Endothelial cell of umbilical vein (primary cell): ENCODE results near the gene NTSR2.

DNA sequence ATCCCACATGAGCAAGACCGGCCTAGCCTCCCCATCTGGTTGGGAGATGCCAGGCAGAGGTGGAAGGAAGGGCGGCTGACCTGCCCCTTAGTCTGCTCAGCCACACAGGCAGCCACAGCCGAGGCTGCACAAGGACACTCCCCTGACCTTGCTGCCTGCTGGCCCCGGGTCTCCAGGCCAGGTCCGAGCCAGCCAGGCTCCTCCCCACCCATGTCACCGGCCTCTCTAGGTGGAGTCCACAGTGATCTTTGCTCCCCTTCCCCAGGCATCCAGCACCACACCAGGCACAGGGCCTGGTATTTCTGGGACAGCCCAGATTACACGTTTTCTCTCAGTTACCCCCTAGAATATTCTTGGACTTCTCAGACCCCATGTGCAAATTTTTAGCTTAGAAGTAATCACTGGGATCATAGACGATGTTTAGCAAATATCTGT, 47.1 kb downstream of the ODC1 start:
- PRO-cap, result no peak
CAGE:
- cytosol, long polyA minus RNA, result no peak
- cytosol, long polyA plus RNA, result no peak
- long polyA plus RNA, result no peak
- nucleus, long polyA minus RNA, result no peak
- nucleus, long polyA plus RNA, result no peak

- PRO-cap, result no peak
CAGE:
- cytosol, long polyA minus RNA, result no peak
- cytosol, long polyA plus RNA, result no peak
- long polyA plus RNA, result no peak
- nucleus, long polyA minus RNA, result no peak
- nucleus, long polyA plus RNA, result no peak
These were observed 40.8 kb downstream of the ODC1 start for GRCh38 chr2:10407154-10407831.

- PRO-cap, result no peak
CAGE:
- cytosol, long polyA minus RNA, result start-site peak on the minus strand at chr2:10440587-10440600, 14 reads; start-site peak on the minus strand at chr2:10440664-10440671, 21 reads
- cytosol, long polyA plus RNA, result start-site peak on the minus strand at chr2:10440417-10440821, 1,731 and 1,706 reads in 2 replicates
- long polyA plus RNA, result no peak
- nucleus, long polyA minus RNA, result no peak
- nucleus, long polyA plus RNA, result start-site peak on the minus strand at chr2:10440415-10440778, 529 and 452 reads in 2 replicates
These were observed 7.8 kb downstream of the ODC1 start for GRCh38 chr2:10439899-10441083.

DNA sequence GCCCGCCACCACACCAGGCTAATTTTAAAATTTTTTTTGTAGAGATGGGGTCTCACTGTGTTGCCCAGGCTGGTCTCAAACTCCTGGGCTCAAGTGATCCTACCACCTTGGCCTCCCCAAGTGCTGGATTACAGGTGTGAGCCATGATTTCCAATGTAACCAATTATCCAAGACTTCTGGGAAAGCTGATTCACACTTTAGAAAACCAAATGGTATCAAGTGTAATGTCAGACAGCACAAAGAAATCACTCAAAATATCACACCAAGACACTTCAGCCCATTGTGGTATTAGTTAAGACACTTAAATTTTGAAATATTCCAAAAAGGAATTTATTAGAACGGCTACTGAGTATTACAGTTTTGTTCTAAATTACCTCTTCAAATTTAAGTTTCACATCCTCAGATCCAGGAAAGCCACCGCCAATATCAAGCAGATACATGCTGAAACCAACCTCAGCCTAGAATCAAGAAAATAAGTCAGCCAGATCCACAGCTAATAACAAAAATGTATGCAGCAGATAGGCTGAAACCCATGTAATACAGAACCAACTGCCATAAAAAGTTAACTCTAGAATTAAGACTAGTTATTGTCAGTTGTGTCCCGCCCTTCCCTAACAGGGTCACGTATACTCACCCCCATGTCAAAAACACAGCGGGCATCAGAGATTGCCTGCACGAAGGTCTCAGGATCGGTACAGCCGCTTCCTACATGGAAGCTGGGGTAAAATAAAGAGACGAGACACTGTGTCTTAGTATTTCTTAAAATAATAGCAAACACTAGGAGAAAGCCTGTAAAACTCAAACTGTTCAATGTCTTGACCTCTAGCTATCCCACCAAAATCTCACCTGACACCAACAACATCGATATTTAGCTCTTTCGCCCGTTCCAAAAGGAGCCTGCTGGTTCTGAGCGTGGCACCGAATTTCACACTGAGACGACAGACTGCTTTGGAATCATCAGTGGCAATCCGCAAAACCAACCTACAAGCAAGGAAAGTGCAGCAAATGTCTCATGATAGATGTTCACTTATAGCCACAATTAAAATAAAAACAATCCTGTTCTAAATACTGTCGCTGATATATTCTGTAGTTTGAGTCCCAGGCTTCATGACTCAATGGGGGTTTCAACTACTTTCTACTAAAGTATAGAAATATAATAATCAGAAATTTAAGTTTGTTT, 4.9 kb downstream of the ODC1 start:
- PRO-cap, result no peak
CAGE:
- cytosol, long polyA minus RNA, result no peak
- cytosol, long polyA plus RNA, result start-site peak on the minus strand centred at position 429 of the sequence, 63 bp wide, 94 and 145 reads in 2 replicates
- long polyA plus RNA, result no peak
- nucleus, long polyA minus RNA, result no peak
- nucleus, long polyA plus RNA, result no peak

DNA sequence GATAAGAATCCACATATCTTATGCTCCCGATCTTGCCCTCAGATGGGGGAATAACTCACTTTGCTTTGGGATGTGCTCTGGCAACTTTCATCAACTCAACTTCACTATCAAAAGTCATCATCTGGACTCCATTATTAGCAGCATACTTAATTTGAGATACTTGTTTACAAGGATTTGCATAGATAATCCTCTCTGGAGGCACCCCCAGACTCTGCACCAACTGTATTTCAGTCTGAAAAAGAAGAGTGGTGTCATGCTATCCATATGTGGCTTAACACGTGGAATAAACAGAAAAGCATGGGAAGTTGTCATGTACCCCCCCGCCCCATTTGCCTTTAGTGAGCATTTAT, 4.1 kb downstream of the ODC1 start:
- PRO-cap, result no peak
CAGE:
- cytosol, long polyA minus RNA, result start-site peak on the minus strand centred at position 123 of the sequence, 54 bp wide, 45 reads; start-site peak on the minus strand centred at position 207 of the sequence, 9 bp wide, 17 reads
- cytosol, long polyA plus RNA, result start-site peak on the minus strand centred at position 207 of the sequence, 37 bp wide, 93 and 107 reads in 2 replicates
- long polyA plus RNA, result no peak
- nucleus, long polyA minus RNA, result no peak
- nucleus, long polyA plus RNA, result no peak

DNA sequence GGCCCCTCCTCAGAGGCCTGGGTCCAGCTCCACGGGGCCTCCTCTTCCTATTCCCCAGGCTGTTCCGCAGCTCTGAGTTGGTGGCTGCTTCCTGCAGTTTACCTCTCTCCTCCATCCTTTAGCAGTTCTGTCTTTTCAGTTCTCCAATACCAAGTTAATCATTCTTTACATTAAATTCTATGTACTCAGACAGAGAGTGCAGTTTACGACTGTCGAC, 87.7 kb downstream of the NOL10 start:
- PRO-cap, result no peak
CAGE:
- cytosol, long polyA minus RNA, result no peak
- cytosol, long polyA plus RNA, result no peak
- long polyA plus RNA, result no peak
- nucleus, long polyA minus RNA, result no peak
- nucleus, long polyA plus RNA, result no peak

DNA sequence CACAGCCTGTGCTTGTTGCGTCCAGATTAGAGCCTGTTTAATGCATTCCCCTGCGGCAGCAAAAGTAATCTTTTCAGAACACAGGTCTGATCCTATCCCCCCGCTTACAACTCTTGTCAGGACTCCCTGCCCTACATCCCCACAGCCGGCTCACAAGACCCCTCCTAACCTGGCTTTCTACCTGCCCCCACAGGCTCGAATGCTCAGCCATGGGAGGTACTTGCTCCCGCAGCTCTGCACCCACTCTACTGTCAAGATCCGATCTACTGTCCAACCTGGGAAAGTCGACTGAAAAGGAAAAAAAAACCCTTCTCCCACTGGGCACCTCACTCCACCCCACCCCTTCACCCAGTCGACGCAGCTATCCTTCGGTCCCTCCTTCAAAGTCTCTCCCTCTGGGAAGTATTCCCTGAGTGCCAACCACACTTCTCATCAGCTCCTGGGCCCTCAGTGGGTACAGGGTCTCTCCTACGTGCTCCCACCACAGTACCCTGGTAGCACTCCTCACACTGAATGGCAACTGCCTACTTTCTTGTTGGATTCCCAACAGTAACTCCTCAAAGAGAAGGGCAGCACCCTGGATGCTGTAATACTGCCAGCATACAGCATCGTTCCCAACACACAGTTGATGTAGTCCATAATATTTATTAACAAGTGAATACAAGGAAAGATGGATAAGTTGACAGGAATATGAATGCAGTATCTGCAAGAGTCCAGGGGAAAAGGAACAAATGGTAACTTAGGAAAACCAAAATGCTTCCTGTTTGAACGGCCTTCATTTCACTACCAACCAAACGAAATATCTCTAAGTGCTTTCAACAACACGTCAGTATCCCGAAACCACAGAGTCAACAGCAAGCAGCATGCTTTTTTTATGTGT, 47.2 kb downstream of the NOL10 start:
- PRO-cap, result no peak
CAGE:
- cytosol, long polyA minus RNA, result no peak
- cytosol, long polyA plus RNA, result no peak
- long polyA plus RNA, result no peak
- nucleus, long polyA minus RNA, result no peak
- nucleus, long polyA plus RNA, result no peak

DNA sequence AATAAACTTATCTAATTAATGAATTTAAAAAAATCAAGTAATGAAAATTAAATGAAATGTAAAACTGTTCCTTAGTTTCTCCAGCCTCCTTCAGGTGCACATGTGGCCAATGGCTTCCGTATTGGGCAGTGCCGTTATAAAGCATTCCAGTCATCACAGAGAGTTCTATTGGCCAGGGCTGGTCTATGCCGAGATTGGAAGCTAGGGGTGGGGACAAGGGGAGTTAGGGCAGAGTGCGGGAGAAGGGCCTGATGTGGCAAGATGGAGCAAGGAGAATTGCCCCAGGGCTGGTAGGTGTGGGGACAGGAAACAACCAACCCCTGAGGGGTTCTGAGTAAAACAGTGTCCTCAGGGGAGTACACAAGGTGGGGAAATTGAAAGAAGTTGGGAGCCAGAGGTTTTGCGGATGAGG, 9.3 kb upstream of the ATP6V1C2 start:
- PRO-cap, result no peak
CAGE:
- cytosol, long polyA minus RNA, result no peak
- cytosol, long polyA plus RNA, result no peak
- long polyA plus RNA, result no peak
- nucleus, long polyA minus RNA, result no peak
- nucleus, long polyA plus RNA, result no peak

GRCh38 chr2:10784729-10785284, 27.8 kb downstream of the PDIA6 start:
- PRO-cap, result no peak
CAGE:
- cytosol, long polyA minus RNA, result no peak
- cytosol, long polyA plus RNA, result start-site peak on the minus strand at chr2:10784938-10785017, 1,541 and 711 reads in 2 replicates
- long polyA plus RNA, result start-site peak on the minus strand at chr2:10784938-10784997, 159 and 221 reads in 2 replicates
- nucleus, long polyA minus RNA, result no peak
- nucleus, long polyA plus RNA, result start-site peak on the minus strand at chr2:10784935-10784994, 101 and 280 reads in 2 replicates

- PRO-cap, result no peak
CAGE:
- cytosol, long polyA minus RNA, result no peak
- cytosol, long polyA plus RNA, result no peak
- long polyA plus RNA, result no peak
- nucleus, long polyA minus RNA, result no peak
- nucleus, long polyA plus RNA, result no peak
These were observed 47.3 kb upstream of the KCNF1 start for GRCh38 chr2:10864485-10864864.

- PRO-cap, result no peak
CAGE:
- cytosol, long polyA minus RNA, result no peak
- cytosol, long polyA plus RNA, result no peak
- long polyA plus RNA, result no peak
- nucleus, long polyA minus RNA, result no peak
- nucleus, long polyA plus RNA, result no peak
These were observed 26.1 kb downstream of the SLC66A3 start for GRCh38 chr2:11181403-11181809.

- PRO-cap, result no peak
CAGE:
- cytosol, long polyA minus RNA, result no peak
- cytosol, long polyA plus RNA, result no peak
- long polyA plus RNA, result no peak
- nucleus, long polyA minus RNA, result no peak
- nucleus, long polyA plus RNA, result no peak
These were observed 63.5 kb downstream of the SLC66A3 start for GRCh38 chr2:11218658-11219255.

DNA sequence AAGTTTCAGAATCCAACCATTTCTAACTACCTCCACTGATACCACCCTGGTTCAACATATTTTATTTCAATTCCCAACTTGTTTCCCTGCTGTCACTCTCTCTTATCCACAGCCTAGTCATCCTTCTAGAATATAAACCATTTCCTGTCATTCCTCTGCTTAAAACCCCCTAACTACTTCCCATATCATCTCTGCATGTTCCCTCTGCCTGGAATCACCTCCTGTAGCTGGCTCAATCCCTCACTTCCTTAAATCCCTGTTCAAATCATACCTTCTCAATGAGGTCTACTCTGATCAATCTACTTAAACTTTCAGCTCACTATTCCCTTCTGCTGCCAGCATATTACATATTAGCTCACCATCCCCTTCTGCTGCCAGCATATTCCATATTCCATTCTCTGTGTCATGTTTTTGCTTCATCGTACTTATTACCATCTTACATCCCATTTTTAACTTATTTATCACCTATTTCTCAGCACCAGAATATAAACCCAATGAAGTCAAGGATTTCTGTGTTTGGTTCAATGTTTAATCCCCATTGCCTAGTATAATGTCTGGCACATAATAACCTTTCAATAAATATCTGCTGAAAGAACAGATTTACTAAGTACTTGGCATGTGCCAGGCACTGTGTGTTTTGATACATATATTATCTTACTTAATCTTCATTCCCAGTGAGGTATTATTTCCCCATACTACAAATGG, 93.5 kb downstream of the ROCK2 start:
- PRO-cap, result no peak
CAGE:
- cytosol, long polyA minus RNA, result no peak
- cytosol, long polyA plus RNA, result no peak
- long polyA plus RNA, result no peak
- nucleus, long polyA minus RNA, result no peak
- nucleus, long polyA plus RNA, result no peak

GRCh38 chr2:11343437-11343975, 930 bp downstream of the ROCK2 start:
- PRO-cap, result no peak
CAGE:
- cytosol, long polyA minus RNA, result no peak
- cytosol, long polyA plus RNA, result no peak
- long polyA plus RNA, result no peak
- nucleus, long polyA minus RNA, result no peak
- nucleus, long polyA plus RNA, result no peak

- PRO-cap, result no peak
CAGE:
- cytosol, long polyA minus RNA, result no peak
- cytosol, long polyA plus RNA, result no peak
- long polyA plus RNA, result no peak
- nucleus, long polyA minus RNA, result no peak
- nucleus, long polyA plus RNA, result no peak
These were observed 8.3 kb upstream of the ROCK2 start for GRCh38 chr2:11352723-11353230.

GRCh38 chr2:11483966-11484560, 18.1 kb upstream of the E2F6 start:
- PRO-cap, result no peak
CAGE:
- cytosol, long polyA minus RNA, result no peak
- cytosol, long polyA plus RNA, result no peak
- long polyA plus RNA, result no peak
- nucleus, long polyA minus RNA, result no peak
- nucleus, long polyA plus RNA, result no peak

DNA sequence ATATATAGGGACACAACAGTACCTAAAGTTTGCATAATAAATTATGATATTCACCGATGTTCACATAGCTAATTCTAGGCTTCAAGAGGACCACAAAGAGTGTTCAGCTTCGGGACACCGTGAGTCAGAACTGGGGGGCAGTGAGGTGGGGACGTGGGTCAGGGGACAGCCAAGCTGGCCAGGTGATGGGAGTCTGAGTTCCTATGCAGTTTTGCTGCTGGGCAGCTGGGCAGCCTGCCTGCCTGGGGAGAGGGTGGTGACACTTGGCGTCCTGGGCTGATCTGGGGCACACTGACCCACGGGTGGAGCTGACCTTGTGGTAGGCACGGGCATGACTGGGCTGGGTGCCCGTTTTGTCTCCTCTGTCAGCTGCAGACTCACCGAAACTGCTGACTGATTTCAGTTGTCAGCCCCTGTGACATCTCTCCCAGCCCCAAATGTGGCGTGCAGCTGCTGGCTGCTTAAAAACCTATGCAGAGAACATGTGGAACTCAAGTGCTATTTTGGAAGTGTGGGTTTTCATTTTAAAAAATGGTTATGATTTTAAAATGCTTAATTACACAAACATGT, 32.6 kb upstream of the E2F6 start:
- PRO-cap, result no peak
CAGE:
- cytosol, long polyA minus RNA, result no peak
- cytosol, long polyA plus RNA, result no peak
- long polyA plus RNA, result no peak
- nucleus, long polyA minus RNA, result no peak
- nucleus, long polyA plus RNA, result no peak

DNA sequence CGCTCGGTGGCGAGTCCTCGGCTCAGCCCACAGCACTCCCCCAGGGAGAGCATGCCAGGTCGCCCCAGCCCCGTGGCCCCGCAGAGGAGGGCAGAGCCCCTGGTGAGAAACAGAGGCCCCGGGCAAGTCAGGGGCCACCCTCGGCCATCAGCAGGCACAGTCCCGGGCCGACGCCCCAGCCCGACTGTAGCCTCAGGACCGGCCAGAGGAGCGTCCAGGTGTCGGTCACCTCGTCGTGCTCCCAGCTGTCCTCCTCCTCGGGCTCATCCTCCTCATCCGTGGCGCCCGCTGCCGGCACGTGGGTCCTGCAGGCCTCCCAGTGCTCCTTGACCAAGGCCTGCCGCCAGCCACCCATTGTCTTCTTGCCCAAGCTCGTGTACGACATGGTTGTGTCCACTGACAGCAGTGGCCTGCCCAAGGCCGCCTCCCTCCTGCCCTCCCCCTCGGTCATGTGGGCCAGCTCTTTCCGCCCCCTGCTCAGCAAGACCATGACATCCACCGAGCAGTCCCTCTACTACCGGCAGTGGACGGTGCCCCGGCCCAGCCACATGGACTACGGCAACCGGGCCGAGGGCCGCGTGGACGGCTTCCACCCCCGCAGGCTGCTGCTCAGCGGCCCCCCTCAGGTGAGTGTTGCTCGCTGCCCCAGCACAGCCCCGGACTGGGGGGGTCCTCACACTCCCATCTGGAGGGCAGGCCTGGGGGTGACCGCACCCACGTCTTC, 51.5 kb downstream of the NTSR2 start:
- PRO-cap, result no peak
CAGE:
- cytosol, long polyA minus RNA, result no peak
- cytosol, long polyA plus RNA, result no peak
- long polyA plus RNA, result no peak
- nucleus, long polyA minus RNA, result no peak
- nucleus, long polyA plus RNA, result no peak

DNA sequence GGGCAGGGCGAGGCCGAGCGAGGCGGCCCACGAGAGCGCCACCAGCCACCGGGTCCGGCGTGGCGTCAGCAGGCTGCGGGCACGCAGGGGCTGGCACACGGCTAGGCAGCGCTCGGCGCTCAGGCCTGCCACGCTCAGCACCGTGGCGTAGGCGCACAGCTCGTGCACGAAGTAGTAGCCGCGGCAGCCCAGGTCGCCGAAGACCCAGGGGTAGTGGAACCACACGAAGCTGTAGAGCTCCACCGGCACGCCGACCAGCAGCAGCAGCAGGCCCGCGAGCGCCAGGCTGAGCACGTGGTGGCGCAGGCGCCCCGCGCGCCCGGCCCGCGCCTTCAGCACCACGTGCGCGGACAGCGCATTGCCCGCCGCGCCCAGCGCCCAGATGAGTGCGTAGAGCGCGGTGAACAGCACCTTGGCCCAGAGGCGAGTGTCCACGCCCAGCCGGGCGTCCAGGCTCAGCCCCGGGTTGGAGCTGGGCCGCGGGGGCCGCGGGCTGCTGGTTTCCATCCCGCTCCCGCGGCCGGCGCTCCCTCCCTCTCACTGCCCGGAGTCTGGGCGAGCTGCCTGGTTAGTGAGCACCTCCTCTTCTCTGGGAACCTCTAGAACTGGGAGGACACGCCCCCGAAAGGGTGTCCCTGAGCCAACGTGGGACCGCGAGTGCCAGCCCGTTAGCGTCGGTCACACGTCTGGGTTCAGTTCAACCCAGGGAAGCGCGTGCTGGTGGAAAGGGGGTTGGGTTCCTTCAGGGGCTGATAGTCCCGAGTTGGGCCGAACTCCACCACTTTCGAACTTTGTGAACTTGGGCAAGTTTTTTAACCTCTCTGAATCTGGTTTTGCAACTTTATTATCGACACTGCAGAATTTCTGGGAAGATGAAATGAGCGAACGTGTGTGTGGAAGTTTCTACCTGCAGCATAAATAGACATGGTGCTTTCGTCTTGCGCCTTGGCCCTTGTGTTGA, at the start of gene NTSR2:
Gene NTSR2 (minus strand): TSS at position 573 of the 961 bp plus-strand sequence.
- PRO-cap, result no peak
CAGE:
- cytosol, long polyA minus RNA, result no peak
- cytosol, long polyA plus RNA, result no peak
- long polyA plus RNA, result no peak
- nucleus, long polyA minus RNA, result no peak
- nucleus, long polyA plus RNA, result no peak

DNA sequence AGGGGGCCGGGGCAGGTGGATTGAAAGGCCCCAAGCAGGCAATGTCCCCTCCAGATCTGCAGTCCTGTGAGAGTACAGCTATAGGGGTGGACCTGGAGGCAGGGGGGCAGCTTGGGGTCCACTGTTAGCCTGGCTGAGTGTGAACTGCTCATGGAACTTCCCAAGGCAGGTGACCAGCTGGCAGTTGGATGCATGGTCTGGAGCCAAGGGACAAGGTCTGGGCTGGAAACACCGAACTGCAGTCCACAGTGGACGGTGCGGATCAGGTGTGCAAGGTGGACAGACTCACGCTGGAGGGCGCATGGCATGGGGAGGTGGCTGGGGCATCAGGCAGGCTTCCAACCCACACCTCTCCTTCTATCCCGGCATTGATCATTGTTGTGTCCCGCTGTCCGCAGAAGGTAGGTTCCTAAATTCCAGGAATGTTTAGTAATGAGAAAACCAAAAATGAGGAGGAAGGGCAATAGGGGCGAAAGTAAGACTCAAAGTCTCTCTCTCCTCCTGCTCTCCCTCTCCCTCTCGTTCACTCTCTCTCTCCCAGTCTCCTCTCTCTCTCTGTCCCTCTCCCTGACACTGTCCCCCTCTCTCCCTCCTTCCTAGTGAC, 30.4 kb upstream of the LPIN1 start:
- PRO-cap, result no peak
CAGE:
- cytosol, long polyA minus RNA, result no peak
- cytosol, long polyA plus RNA, result no peak
- long polyA plus RNA, result no peak
- nucleus, long polyA minus RNA, result no peak
- nucleus, long polyA plus RNA, result no peak